ENCODE measurements around the gene ZMAT5.

GRCh38 chr22:28983852-28984207 lies 77.8 kb downstream of the C22orf31 start:
- PRO-cap, 4 experiments = peak in 1 of 4 experiments; most common minus-strand start chr22:28983990 (in 1)
- RAMPAGE, long total RNA, 2 experiments = no peak in any of the 2 experiments
- RRBS = no CpG with 5 or more reads among the region's 2 CpGs

- PRO-cap, 4 experiments = no peak in any of the 4 experiments
- RAMPAGE, long total RNA, 2 experiments = no peak in any of the 2 experiments
- RRBS = no CpG with 5 or more reads among the region's 9 CpGs
These were observed 16.4 kb upstream of the GAS2L1 start for GRCh38 chr22:29289911-29290639.

GRCh38 chr22:29300420-29300815 lies 6.0 kb upstream of the GAS2L1 start:
- PRO-cap, 4 experiments = no peak in any of the 4 experiments
- RAMPAGE, long total RNA, 2 experiments = no peak in any of the 2 experiments
- RRBS = no CpG with 5 or more reads among the region's 4 CpGs

DNA sequence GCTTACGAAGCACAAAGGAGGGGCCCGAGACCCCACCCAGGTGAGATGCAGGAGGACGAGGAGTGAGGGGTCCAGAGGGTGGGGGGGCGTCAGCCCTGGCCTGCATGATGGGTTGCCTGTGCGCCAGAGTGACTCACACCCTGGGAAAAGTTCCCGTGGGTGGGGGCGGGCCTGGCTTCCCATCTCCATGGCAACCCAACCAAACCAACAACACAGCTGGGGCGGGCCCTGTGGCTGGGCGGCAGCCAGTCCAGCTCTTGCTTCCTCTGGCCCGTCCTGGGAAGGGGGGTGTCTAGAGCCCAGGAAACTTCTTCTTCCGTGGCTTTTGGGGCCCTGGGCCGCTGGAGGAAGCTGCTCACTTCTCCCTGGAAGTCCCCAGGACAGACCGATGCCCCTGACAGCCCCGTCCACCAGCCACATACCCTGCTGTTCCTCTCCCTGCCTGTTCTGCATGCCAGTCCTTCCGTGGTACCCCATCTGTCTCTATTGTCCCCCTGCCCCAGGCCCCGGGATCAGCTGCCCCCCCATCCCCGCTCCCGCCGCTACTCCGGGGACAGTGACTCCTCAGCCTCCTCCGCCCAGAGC lies 4.4 kb downstream of the RASL10A start:
- PRO-cap, 4 experiments = peak in 4 of 4 experiments; most common plus-strand start position 321 of the sequence (in 4); most common minus-strand start position 118 of the sequence (in 3)
- RAMPAGE, long total RNA, 2 experiments = no peak in any of the 2 experiments
- RRBS = 10% methylated on average over 6 of the region's 21 CpGs

- PRO-cap, 4 experiments = peak in 4 of 4 experiments; most common plus-strand start chr22:29481125 (in 1); most common minus-strand start chr22:29481026 (in 4)
- RAMPAGE, long total RNA, 2 experiments = no peak in any of the 2 experiments
- RRBS = no CpG with 5 or more reads among the region's 80 CpGs
These were observed 947 bp downstream of the NEFH start for GRCh38 chr22:29480756-29481574.

DNA sequence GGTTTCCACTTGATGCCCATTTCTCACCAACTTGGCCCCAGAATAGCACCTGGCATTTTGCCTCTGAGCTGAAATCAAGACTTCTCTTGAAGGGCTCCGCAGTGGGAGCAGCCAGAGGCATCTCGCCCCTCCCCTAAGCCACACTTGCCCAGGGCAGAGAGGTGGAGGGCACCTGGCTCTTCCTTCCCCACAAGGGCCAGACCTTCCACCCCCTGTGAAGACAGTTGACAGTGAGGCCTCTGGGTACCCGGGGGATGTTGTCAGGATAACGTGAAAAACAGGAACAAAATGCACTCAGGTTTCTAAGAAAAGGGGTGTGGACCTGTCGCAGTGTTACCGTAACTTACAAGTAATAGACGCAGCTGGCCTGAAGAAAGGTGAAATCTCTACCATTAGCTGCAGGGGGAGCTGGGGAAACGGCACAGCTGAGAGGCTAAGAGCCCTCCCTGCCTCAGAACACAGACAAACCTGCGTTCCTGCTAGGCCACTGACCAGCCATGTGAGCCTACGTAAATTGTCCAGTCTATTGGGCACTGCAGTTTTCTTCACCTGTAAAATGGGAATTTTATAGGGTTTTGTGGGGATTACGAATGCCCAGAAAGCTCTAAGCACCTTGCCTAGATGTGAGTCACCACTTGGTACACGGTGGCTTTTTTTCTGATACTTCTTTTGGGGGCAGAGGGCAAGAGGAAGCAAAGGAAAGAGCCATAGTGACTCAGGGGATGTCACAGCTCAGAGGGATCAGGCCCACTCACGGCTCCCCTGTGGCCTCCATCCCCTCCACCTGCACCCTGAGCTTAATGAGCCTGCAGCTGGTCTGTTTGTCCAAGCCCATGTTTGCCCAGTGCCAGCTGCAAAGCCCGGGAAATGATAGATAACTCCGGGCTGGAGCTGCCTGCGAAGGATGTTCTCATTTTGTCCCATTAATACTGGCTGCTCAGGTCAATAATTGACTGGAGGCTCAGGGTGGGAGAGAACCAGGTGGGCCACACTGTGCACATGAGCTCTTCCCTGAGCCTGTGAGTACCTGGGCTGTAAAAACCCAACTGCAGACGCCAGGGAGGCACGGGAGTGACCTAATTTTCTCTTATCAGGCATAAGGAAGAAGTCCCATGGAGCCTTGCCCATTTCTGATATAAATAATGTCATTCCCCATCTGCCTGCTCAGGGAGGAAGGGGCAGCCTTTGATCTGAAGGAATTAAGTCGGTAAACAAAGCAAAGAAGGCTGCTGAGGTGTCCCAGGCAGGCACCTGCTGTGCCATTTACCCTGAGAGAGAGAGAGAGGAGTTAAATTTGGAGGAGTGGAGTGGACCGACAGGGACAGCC lies 18.3 kb upstream of the CABP7 start:
- PRO-cap, 4 experiments = no peak in any of the 4 experiments
- RAMPAGE, long total RNA, 2 experiments = no peak in any of the 2 experiments
- RRBS = no CpG with 5 or more reads among the region's 20 CpGs

- PRO-cap, 4 experiments = no peak in any of the 4 experiments
- RAMPAGE, long total RNA, 2 experiments = no peak in any of the 2 experiments
- RRBS = 11% methylated on average over 5 of the region's 24 CpGs
These were observed 16.8 kb upstream of the CABP7 start for GRCh38 chr22:29702805-29703637.

DNA sequence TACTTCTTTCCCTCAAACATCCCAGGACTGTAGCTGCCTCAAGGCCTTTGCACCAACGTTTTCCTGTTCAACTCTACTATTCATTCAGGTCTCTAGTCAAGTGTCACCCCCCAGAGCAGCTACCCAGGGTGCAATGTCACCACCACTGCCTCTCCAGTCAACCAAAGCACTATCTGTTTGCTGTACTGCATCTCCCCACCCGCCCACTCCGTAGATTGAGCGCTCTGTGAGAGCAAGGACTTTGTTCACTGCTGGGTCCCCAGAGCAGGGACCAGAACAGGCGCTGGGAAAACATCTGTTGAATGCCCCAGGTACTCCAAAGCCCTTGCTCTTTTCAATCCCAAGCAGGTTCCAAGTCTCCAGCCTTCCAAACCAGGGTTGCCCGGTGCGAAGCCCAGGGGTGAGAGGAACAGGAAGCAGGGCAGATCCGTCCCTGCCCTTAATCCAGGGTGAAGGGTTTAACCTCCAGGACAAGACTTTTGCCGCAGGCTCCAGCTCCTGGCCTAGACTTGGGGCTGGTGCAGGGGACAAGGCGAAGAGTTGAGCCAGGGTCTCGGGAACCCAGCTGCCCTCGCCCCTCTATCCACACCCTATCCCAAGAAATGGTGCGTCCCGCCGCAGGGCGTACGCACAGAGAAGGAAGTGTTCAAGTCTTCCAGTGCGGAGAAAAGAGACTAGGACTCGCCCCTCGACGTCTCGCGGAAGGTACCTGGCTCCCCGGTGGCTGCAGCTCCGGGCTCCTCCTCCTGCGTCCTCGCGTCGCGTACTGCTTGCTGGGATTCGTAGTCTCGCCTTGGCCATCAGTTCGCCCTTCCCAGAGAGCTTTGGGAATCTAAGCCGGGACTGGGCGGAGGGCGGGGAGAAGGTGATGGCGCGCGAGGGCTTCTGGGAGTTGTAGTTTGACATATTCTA lies at the start of gene ZMAT5:
Gene ZMAT5 (minus strand): TSS at position 768 of the 912 bp plus-strand sequence.
- PRO-cap, 4 experiments = peak in 4 of 4 experiments; most common plus-strand start position 251 of the sequence (in 1); most common minus-strand start position 768 of the sequence (in 4)
- RAMPAGE, long total RNA, 2 experiments = start-site peak on the minus strand in 1 of 2 experiments, centred at position 753 of the sequence, 167 reads per replicate
- RRBS = 1% methylated on average over 8 of the region's 39 CpGs

DNA sequence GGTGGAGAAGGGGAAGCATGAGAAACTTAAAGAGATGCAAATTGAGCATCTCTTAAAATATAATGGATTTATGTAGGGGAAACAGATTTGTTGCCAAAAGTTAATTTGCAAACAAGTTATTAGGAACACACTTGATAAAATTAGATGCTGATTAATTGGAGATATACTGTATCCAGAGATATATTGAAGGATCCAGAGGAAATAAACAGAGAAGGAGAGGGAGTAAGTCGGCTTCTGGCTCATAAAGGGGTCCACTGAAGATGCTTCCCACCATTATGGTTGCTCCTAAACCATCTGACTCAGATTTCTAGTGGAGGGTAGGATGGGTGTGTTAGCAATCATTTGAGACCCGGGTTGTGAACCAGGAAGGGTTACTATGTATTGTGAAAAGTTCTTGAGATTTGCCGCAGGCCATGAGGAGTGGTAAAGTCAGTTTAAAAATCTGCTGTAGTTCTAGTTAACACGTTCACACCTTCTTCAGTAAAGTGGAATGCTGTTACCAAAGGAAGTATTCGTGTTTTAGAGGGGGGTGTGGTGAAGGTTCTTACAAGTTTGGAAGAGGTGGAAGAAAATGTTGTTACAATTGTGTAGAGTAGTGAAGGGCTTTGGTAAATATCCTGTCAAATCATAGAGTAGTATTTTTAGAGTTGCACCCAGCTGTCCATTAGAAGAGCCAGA lies 2.5 kb downstream of the MTMR3 start:
- PRO-cap, 4 experiments = no peak in any of the 4 experiments
- RAMPAGE, long total RNA, 2 experiments = no peak in any of the 2 experiments
- RRBS = no CpG with 5 or more reads among the region's 5 CpGs

GRCh38 chr22:30047272-30047878 lies 32.9 kb upstream of the HORMAD2 start:
- PRO-cap, 4 experiments = no peak in any of the 4 experiments
- RAMPAGE, long total RNA, 2 experiments = no peak in any of the 2 experiments
- RRBS = no CpG with 5 or more reads among the region's 4 CpGs

DNA sequence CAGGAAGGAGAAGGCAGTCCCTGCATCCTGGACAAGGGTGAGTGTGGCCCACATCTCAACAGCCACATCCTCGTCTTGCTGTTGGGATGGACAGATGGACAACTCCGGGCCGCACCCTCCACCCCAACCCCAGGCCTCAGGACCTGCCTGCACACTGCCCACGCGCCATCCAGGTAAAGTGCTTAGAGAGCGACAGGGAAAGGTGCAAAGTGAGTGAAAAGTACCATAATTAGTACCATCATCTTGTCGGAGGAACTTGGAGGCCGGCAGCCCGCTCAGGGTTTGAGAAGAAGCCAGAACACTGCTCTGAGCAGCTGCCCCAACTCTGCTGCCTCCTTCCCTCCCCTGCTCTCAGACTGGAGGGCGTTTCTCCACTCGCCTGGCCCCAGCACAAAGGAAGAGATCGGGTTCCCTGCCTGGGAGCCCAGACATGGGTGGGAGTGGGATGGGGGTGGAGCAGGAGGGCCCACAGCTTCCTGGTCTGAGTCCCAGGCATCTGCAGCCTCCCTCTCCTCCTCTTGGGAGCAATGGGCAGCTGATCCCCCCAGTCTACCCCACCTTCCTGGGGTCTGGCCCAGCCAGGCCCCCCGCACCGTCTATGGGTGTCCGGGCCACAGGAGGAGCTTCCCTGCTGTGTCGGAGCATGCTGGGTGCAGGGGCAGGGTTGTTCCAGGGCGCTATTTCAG lies 5.0 kb downstream of the LIF start:
- PRO-cap, 4 experiments = no peak in any of the 4 experiments
- RAMPAGE, long total RNA, 2 experiments = no peak in any of the 2 experiments
- RRBS = 47% methylated on average over 2 of the region's 17 CpGs

GRCh38 chr22:30258673-30259140 lies 7.9 kb downstream of the OSM start:
- PRO-cap, 4 experiments = peak in 4 of 4 experiments; most common plus-strand start chr22:30259042 (in 4); most common minus-strand start chr22:30258753 (in 1)
- RAMPAGE, long total RNA, 2 experiments = no peak in any of the 2 experiments
- RRBS = 100% methylated on average over 1 of the region's 19 CpGs

- PRO-cap, 4 experiments = no peak in any of the 4 experiments
- RAMPAGE, long total RNA, 2 experiments = no peak in any of the 2 experiments
- RRBS = no CpG with 5 or more reads among the region's 7 CpGs
These were observed 7.4 kb upstream of the CASTOR1 start for GRCh38 chr22:30296546-30297251.

DNA sequence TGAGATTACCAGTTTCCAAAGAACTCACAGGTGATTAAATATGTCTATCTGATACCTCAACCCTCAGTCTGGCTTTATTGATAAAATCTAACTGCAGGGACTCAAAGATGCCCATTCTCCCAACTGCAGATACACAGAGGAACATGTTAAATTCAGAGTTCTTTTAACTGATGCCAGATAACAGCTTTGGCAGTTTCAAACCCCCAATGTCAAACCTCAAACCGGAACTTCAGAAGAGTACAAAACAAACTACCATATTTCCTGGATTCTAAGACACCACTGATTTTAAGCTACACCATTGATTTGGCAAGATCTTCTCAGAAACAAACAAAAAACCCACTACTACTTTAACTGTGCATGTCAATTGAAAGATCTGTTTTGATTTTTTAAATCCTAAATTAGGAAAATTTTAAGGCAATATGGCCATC lies 17.0 kb upstream of the CASTOR1 start:
- PRO-cap, 4 experiments = no peak in any of the 4 experiments
- RAMPAGE, long total RNA, 2 experiments = no peak in any of the 2 experiments
- RRBS = no CpG with 5 or more reads among the region's 1 CpG

GRCh38 chr22:30317364-30317610 lies 9.5 kb downstream of the TBC1D10A start:
- PRO-cap, 4 experiments = no peak in any of the 4 experiments
- RAMPAGE, long total RNA, 2 experiments = no peak in any of the 2 experiments
- RRBS = no CpG with 5 or more reads among the region's 2 CpGs

GRCh38 chr22:30362369-30363151 lies 5.8 kb downstream of the CCDC157 start:
- PRO-cap, 4 experiments = no peak in any of the 4 experiments
- RAMPAGE, long total RNA, 2 experiments = no peak in any of the 2 experiments
- RRBS = no CpG with 5 or more reads among the region's 9 CpGs

DNA sequence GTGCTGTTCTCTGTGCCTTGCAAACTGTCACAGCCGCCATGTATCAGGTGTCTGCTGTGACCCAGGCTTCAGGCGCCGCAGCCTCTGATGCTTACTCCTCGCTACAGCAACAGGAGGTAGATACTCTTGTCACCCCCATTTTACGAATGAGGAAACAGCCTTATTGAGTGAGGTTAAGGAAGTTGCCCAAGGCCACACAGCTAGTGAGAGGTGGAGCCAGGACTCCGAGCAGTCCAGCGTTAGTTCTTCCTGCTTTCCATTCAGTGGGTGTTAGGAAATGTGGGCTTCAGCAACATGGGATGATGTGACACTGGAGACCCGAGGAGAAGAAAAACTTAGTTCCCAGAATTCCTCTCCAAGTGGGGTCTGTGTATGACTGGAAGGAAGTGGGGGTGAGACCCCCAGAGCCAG lies 14.3 kb downstream of the RNF215 start:
- PRO-cap, 4 experiments = no peak in any of the 4 experiments
- RAMPAGE, long total RNA, 2 experiments = no peak in any of the 2 experiments
- RRBS = no CpG with 5 or more reads among the region's 8 CpGs

DNA sequence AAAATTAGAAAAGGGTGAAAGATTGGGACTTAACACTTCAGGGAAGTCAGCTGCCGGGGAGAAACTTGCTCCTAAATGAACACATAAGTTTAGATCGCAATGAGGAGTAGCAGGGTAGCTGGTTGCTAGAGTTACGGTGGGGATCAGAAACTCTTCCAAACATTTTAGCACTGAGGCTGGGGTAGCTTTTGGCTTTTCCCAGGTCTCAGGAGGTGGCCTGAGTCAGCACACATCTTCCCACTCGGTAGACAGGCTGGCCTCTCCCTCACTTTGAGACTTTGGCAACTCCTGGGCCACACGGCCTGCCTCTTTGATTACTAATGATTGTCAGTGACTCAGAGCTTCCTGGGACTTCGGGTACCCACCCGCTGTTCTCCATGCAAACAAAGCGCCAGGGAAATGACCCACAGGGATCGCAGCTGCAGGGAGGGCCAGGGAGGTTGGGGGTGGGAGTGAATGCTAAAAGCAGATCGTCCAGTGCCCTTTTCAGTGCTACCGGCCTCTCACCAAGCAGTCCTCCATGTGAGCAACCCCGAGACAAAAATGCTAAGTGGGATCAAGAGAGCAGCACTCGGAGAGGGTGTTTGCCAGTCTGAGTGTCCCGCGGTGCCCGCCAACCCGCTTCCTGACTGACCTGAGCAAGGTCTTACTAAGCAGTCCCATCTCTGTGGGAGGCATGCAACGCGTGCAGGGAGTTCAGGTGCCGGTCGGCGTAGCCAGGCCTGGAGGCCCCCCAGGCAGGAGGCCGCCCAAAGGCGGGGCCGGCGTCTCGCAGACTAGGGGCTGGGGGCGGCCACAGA lies 2.6 kb upstream of the MTFP1 start:
- PRO-cap, 4 experiments = peak in 4 of 4 experiments; most common plus-strand start position 338 of the sequence (in 3); most common minus-strand start position 261 of the sequence (in 1)
- RAMPAGE, long total RNA, 2 experiments = no peak in any of the 2 experiments
- RRBS = 4% methylated on average over 6 of the region's 28 CpGs

GRCh38 chr22:30572762-30573360 lies 1.6 kb downstream of the GAL3ST1 start:
- PRO-cap, 4 experiments = no peak in any of the 4 experiments
- RAMPAGE, long total RNA, 2 experiments = no peak in any of the 2 experiments
- RRBS = no CpG with 5 or more reads among the region's 11 CpGs

DNA sequence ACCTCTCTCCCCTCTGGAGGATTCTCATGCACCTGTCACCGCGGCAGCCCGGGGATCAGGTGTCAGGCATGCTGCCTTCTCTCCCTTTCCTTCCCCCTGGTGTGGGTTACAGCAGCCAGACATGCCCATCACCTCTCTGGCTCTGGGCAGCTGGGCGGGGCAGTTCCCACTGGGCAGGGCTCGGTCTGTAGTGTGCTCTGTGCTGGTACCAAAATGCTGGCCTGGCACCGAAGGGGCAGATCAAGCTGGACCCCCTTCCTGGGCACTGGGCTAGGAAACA lies 926 bp downstream of the GAL3ST1 start:
- PRO-cap, 4 experiments = no peak in any of the 4 experiments
- RAMPAGE, long total RNA, 2 experiments = no peak in any of the 2 experiments
- RRBS = no CpG with 5 or more reads among the region's 6 CpGs